GM23248 (cell line): ENCODE results near the gene PTBP2.

DNA sequence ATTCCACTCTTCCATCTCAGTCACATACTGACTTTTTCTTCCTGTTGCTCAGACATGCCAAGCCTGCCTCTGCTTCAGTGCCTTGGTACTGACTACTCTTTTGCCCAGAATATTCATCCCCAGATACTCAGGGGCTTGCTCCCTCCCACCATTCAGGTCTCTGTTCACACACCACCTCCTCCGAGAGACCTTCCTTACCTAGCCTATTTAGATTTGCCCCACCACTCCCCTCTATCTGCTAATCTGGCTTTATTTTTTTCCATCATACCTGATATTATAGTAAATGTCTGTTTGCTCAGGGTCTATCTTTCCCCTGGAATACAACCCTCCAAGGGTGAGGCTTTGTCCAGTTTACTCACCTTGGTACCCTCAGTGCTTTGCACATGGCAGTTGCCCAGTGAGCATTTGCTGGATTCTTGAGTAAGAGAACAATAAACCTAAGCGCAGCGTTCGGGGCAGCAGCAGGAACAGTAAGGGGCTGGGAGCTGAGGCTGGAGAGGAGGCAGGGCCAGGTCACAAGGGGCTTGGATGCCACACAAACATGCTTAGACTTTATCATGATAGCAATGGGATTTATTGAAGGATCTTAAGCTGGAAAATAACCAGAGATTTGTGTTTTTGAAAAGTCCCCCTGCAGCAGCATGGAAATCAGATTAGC lies 26.9 kb downstream of the BCAR3 start:
- RAMPAGE, long total RNA = no peak

GRCh38 chr1:93676409-93676974 lies 5.1 kb downstream of the BCAR3 start:
- RAMPAGE, long total RNA = no peak

GRCh38 chr1:93818214-93818589 lies 60.8 kb downstream of the DNTTIP2 start:
- RAMPAGE, long total RNA = no peak

- RAMPAGE, long total RNA = no peak
Measured at GRCh38 chr1:93821193-93821642, 57.8 kb downstream of the DNTTIP2 start.

- RAMPAGE, long total RNA = no peak
Measured at GRCh38 chr1:93846941-93847721, 31.9 kb downstream of the DNTTIP2 start.

DNA sequence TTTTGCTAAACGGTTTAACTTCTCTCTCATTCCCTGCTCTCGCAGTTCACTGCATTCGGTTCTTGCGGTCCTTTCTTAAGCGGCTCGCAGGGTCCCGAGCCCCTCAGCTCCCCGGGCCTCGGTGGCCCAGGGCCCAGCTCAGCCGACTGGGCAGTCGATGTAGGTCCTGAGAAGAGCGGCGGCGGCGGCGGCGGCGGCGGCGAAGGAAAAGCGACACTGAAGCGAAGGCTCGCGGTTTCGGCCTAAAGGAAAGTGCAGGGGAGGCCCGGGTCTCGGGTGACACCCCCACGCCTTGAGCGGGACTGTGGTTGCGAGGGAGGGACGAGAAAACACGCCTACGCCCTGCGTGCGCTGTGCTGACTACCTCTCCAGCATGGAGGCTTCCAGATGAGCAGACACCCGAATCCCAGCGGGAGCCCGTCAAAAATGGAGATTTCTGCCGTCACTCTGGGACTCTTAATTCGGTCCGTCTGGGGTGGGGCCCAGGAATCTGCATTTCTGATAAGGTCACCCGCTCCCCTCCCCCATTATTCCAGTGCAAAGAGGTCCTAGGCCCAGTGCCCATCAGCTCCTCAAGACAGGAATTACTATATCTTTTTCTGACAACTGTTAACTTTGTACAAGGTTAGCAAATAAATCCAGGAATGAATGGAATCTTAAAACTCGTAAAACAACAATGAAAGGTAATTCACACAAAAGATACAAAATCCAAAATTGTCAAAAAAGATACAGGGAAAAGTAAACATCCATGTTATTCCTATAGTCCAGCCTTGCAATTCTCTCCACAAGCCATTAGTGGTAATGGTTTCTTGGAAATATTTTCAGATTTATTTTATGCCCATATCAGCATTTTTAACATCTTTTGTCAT lies 31.1 kb downstream of the DNTTIP2 start:
- RAMPAGE, long total RNA = no peak

- RAMPAGE, long total RNA = no peak
Measured at GRCh38 chr1:93875569-93875866, 3.5 kb downstream of the DNTTIP2 start.

GRCh38 chr1:93878440-93878833 lies 569 bp downstream of the DNTTIP2 start:
- RAMPAGE, long total RNA = no peak

DNA sequence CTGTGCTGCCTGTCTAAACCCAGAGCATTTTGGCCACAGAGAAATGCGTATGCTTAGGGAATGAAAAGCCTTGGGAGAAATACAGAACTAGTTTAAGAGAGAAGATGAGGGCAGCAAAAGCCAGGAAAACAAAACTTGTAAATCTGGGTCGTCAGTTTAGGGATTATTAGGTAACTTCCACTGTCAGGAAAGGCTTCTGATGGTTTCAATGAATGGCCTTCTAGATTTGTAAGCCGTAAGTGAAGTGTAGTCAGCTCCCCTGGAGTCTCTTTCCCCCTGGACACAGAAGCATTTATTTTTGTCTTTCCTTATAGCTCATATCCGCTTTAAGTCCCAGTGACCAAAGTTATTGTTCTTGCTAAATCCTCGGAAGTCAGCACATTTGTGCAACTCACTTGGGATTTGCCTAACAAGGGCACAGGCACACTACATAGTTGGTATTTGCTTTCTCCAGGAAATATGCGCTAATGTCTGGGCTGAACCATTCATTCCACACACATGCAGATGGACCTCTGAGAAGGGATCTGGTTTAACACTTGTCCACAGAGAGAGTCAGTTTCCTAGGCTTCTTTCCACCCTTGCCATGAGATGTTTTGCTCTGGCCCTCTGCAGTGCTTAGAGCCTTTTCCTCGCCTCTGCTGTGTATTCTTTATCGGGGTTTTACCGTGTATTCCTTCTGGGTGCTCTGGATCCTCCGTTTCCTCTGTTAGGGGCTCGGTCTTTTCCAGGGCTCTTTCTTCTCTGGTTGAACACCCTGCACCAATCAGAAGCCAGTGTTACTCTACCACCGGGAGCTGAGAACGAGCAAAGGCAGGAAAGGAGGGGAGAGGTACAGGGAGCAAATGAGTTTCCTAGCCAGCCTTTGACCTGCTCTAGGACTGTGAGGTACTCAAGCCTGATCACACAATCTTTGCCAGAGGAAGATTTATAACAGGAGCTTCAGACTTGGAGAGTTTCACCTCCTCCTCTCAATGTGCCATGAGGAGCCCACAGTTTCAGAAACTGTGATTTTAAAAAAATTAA lies 72.4 kb downstream of the ABCA4 start:
- RAMPAGE, long total RNA = no peak

GRCh38 chr1:94125640-94125963 lies 4.7 kb upstream of the ABCA4 start:
- RAMPAGE, long total RNA = no peak

GRCh38 chr1:94234593-94235241 lies 2.7 kb downstream of the ARHGAP29 start:
- RAMPAGE, long total RNA = no peak

GRCh38 chr1:94384615-94385276 lies 33.4 kb upstream of the ABCD3 start:
- RAMPAGE, long total RNA = no peak

DNA sequence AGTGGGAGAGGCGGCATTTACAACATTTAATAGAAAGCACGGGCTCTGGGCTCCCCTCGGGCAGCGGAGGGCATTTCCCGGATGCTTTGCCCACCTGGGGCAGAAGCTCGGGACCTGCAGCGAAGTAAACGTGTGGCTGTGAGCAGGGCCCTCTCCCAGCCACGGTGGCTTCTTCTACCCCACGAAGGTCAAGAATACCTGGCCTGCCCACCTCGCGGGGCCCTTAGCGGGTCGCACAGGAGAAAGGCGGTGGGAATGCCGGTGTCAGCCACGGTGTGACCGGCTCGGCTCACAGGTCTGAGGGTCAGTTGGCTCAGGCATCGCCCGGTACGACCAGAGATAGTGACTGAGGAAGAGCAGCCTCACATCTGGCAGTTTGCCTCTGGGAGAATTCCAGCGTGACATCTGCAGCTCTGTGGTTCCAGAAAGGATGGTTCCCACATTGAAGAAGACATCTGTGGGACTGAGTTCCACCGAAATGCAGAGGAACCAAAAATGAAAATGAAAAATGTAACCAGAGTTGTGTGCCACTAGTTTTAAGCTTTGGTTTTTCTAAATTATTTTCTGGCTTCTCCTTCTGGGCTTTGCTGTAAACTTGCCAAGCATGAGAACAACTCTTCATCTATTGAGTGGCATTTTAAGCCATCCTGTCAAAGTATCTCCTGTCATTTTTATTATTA lies 745 bp upstream of the F3 start:
- RAMPAGE, long total RNA = no peak

DNA sequence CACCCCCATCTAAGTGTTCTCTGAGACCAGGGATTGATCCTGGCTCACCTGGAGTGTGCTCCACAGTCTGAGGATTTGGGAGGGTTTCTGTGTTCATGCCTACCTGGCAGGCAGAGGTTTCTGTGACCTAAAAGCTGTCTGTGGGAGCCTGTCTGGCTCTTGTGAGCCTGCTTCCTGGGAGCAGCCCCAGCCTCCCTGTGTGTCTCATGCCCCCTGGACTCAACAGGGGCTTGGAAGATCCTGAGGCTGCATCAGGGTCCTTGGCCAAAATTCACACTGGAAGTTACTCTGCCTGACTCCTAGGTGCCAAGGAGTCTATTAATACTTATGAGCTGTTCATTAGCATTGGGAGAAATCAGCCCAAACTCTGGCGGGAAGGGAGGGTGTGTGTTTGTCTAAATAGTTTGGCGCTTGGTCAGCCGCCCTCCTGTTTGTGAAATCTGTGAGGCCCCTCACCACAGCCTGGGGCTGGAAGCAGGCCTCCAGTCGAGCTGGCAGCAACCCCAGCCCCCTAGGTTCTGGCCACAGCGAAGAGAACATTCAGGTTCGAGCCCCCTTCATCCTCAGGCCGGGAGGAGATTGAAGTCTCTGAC lies 82.0 kb upstream of the F3 start:
- RAMPAGE, long total RNA = no peak

DNA sequence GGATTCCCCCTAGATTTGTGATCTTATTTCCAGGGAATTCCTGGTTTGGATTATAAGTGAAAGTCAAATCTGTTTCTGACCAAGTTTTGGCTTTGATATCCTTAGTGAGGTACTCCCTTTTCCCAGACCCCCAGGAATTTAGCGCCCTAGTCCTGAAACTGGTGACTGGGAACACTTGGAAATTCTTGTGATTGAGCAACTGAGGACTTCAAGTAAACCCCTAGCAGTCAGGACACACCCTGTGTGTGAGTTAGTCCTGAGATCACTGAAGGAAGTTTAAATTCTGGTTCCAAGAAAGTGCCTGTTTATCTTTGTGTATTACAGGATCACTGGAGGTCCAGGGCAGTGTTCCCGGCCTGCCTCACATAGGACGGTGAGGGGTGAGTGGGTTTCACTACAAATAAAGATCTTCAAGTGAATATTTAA lies 95.1 kb upstream of the F3 start:
- RAMPAGE, long total RNA = no peak

GRCh38 chr1:95023687-95024149 lies 49.0 kb downstream of the ALG14 start:
- RAMPAGE, long total RNA = no peak

DNA sequence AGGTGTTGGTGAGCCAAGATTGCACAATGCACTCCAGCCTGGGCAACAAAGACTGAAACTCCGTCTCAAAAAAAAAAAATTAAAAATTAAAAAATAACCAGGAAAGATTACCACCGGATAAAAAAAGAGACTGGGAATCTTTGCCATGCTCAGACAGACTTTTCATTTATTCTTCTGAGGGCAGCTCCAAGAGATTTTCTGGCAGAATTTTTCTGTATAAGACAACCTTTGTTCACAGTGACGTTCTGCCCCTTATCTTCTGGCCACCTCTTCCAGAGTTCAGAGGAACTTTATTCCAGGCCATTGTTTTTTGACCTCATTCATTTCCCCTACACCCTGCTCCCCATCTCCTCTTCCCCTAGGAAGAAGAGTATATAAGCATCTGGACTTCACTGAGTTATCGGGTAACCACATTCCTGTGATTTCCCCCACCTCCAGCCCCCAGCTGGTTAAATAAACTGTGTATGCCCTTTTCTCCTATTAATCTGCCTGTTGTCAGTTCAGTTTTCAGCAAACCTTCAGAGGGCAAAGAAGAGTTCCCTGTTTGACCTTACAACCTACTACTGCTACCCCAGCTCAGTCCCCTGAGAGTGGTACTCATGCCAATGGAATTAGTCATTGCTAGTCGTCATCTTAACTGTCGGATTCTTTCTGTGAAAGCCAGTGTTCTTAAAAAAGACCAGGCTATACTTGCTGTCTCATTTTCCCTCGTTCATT lies 14.2 kb upstream of the ALG14 start:
- RAMPAGE, long total RNA = no peak

DNA sequence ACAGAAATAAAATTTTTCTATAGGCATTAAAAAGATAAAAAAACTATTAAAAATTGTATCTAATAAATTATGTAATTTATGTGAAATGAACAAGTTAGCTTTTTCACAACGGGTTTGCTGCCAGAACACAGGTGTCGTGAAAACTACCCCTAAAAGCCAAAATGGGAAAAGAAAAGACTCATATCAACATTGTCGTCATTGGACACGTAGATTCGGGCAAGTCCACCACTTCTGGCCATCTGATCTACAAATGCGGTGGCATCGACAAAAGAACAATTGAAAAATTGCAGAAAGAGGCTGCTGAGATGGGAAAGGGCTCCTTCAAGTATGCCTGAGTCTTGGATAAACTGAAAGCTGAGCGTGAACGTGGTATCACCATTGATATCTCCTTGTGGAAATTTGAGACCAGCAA lies 274.8 kb upstream of the PTBP2 start:
- RAMPAGE, long total RNA = no peak

DNA sequence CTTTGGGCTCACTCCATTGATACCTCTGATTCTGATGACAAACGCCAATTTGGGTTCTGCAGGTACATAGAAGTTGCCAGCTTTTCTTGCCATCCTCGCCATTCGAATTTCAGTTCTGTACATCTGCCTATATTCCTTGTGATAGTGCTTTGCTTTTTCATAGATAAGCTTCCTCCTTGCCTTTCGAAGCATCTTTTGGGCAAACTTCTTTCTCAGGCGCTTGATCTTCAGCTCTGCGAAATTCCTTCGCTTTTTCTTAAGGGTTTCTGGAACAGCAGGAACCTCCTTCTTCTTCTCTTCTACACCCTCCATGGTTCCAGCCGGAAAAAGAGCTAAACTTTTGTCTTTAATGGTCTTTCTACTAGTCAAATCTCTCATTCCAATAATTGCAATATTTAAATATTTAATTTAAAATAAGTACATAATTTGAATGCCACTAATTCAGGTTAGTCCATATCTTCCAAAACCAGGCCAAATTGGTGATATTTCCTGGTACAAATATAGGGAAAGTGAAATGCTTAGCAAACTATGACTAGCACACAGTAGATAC lies 42.2 kb upstream of the PTBP2 start:
- RAMPAGE, long total RNA = no peak

DNA sequence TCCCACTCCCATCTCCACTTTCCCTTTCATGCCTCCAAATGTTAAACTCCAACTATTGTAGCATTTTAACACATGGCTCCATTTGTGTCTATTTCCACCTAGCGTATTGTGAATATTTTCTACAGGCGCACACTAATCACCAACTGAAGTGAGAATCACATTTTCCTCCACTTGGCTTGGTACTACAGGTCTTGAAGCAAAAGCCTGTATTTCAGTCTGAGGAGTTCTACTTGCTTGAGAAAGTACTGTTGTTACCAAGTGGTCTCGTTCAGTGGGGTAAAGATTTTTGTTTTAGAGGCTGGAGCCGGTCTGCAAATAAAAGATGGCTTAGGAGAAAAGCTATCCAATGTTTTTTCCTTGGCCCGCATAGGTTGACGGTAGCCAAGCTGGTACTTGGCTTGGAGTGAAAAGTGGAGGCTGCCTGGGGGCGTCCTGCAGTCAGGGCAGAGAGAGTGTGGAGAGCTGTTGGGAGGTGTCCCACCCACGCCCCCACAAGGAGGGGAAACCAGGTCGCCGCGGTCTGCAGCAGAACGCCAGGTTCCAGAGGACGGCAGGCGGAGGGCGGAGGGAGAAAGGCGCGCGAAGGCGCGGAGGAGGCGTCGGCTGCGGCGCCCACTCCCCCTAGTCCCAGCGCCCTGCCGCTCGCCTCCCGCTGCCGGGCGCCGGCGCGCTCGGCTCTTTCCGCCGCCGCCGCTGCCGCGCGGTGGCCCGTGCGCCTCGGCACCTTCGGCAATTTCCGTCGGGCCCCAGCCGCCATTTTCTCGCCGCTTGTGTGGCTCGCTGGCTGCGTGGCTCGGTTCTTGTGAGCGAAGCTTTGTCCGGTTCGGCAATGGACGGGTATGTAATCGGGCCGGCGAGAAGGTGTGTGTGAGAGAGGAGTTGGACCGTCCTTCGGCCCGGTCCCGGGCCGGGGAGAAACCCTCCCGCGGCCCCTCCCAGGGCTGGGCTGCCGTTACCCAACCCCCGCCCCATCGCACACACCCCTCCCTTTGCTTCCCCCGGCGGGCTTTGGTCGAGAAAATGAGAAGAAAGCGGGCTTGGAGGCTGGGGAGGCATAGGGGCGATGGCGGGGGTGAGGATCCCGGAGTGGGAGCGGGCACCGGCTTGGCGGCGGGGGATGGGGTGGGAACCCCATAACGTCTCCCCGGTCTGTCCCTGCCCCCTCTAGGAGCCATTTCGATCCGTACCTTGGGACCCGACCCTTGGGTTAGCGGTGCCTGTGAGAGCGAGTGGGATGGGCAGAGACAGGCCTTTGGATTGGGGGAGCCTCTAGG lies at the start of gene PTBP2:
Gene PTBP2, plus strand, starts transcription at position 749 of the 1,274 bp plus-strand sequence.
- RAMPAGE, long total RNA = start-site peak on the plus strand centred at position 751 of the sequence, 6 bp wide, 67 and 86 reads in 2 replicates